Mesenchymal stem cell of the bone marrow (primary cell): Measurements from ENCODE around the genes PRKAG1 and C1QL4.

DNA sequence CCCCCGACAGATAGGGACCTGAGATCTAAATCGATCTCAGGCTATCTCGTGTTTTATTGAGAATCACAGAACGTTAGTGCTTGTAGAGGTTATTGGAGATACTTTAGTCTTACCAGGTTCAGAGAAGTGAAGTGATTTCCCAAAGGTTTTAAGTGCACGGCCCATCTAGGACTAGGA, 473 bp upstream of the SENP1 start:
- CAGE, long polyA plus RNA = no peak

DNA sequence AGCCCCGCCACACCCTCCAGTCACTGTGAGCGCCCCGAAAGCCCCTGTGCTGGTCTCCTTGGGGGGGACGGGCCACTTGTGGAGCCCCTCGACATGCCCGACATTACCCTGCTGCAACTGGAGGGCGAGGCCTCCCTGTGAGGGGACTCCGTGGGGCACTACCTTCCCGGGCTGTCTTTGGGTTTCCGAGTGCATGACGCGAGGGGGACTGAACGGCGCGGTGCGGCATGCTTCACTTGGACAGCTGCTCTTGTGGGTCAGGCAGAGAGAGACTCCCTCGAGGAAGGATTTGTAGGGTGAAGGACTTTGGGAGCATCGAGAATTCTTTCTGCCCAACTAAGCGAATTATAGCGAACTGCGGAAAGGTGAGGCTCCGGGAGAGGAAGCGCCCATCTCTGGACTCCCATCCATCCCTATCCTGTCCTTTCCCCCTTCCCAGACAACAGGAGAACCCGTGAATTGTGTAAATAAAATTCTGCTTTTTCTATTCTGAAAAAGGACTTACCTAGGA, 1.2 kb downstream of the CCDC184 start:
- CAGE, long polyA plus RNA = no peak

DNA sequence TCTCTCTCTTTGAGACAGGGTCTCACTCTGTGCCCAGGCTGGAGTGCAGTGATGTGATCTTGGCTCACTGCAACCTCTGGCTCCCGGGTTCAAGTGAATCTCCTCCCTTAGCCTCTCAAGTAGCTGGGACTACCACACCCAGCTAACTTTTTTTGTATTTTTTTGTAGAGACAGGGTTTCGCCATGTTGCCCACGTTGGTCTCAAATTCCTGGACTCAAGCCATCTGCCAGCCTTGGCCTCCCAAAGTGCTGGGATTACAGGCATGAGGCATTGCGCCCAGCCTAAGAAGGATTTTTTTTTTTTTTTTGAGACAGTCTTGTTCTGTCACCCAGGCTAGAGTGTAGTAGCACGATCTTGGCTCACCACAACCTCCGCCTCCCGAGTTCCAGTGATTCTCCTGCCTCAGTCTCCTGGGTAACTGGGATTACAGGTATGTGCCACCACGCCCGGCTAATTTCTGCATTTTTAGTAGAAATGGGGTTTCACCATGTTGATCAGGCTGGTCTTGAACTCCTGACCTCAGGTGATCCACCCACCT, 7.2 kb downstream of the C12orf54 start:
- CAGE, long polyA plus RNA = no peak

DNA sequence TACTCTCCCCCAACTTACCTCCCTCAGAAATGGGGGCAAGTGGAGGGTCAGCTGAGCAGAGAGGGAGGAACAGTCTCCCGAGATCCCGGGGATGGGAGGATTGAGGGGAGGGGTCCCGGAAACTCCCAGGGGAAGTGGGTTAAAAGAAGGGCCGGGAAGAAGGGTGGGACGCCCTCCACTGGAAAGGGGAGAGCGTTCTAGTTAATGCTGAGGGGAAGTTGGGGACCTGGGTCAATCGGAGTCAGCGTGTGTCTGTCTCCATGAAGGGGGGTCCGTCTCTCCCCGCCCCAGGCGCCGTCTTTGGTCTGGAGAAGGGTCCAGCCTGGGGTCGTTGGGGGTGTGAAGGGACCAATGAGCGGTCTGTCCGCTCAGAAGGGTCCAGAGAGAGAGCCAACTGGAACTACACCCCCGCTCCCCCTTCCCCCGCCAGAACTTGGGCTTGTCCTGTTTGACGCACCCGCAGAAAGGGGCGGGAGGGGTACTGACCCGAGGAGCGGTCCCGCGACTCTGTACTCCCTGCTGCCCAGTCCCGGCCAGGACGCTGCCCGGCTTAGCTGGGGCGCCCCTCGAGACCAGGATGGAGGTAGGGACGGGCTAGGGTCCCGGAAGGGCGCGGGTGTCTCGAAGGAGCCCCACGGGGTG, 4.2 kb upstream of the CACNB3 start:
- CAGE, long polyA plus RNA = no peak

DNA sequence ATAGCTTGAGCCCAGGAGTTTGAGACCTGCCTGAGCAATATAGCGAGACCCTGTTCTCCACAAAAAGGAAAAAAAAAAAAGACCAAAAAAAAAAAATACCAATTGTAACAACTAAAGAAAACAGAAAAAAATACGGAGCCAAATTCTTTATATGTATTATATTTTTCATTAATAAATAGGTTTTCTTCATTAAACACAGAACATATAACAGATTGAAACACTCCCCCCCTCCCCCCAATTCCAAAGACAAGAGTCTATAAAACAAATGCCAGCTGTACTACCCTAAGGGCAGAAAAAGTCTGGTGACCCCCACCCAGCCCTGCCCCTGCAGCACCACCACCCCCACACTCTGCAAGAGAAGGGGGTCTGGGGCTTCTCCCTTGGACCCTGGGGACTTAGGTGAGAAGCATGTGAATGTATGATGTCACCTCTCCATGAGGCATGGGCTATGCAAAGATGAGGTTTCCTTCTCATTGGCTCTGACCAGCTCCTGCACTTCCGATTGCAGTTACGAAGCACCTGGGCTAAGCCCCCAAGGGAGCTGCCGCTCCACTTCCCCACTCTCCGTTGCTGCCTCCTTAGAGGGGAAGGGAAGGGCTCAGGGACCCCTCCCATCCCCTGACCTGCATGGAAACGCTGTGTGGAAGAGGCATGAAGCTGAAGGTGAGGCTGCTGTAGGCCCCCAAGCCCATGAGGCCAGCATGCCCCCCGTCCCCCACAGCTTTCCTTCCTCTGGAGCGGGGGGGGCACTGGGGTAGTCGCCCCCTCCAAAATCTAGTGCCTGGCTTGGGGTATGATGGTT, 5.2 kb upstream of the DDX23 start:
- CAGE, long polyA plus RNA = no peak

- CAGE, long polyA plus RNA = no peak
Measured at GRCh38 chr12:48933750-48934614, 8.7 kb upstream of the FKBP11 start.

- CAGE, long polyA plus RNA = no peak
Measured at GRCh38 chr12:48977190-48977707, 873 bp upstream of the WNT1 start.

- CAGE, long polyA plus RNA = no peak
Measured at GRCh38 chr12:48996582-48997730, 2.2 kb downstream of the DDN start.

GRCh38 chr12:49002236-49002652, 3.1 kb upstream of the DDN start:
- CAGE, long polyA plus RNA = no peak

DNA sequence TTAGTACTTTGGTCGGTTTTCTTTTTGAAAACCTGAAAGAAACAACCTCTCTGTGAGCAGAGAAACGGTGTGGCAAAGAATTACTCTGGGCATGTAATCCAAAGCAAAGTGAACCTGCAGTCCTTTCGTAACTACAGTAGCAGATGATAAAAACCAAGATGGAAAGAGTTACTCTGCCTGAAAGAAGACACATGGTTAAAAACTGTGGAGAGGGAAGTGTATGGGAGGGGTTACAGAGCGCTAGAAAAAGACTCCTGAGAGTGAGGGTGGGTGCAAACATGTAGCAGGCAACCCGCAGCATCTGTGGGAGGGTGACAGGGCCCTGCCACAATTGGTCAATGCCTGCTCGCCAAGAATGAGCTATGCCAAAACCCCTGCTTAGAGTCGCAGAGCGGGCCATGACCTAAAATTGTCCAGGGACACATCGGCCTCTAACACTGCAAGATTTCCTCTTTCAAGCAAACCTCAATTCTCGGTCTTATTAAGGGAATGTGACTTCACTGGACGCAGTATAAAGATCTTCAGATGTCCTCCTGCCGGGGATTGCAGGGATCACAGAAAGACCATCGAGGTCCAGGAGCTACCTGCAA, 731 bp downstream of the PRKAG1 start:
- CAGE, long polyA plus RNA = no peak

DNA sequence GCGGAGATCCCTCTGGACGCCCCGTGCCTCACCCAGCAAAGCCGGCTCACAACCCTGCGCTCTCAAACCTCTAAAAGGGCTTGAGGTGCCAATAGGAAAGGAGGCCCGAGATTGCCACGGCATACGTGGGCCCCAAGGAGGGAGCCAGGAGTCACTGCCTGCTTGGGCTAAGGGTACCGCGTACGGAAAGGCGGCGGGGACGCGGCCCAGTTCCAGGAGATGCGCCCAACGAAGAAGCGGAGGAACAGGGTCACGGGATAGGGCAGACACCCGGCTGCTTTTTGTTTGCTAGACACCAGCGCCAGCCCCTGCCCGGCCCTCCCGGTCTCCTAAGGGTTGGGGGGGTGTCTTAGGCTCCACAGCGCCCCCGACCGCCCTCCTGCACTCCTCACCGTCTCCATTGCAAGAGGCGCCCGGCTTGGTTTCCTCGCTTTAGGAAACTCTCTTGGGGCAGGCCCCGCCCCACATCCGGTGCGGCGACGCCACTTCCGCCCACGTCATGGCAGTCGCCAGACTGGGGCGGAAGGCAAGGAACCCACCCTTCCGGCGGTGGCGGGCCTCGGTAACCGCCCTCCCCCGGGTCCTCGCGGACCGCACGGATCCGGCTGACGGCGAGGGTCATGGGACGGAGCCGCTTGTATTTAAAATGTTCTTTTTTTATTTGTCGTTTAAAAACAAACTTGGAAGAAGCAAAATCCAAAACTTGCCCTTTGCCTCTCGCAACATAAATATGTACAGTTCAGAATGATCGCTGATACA, at the start of gene PRKAG1:
Gene PRKAG1, minus strand, starts transcription at position 437 of the 759 bp plus-strand sequence.
- CAGE, long polyA plus RNA = no peak

GRCh38 chr12:49019495-49020297, 1.1 kb upstream of the PRKAG1 start:
- CAGE, long polyA plus RNA = no peak

DNA sequence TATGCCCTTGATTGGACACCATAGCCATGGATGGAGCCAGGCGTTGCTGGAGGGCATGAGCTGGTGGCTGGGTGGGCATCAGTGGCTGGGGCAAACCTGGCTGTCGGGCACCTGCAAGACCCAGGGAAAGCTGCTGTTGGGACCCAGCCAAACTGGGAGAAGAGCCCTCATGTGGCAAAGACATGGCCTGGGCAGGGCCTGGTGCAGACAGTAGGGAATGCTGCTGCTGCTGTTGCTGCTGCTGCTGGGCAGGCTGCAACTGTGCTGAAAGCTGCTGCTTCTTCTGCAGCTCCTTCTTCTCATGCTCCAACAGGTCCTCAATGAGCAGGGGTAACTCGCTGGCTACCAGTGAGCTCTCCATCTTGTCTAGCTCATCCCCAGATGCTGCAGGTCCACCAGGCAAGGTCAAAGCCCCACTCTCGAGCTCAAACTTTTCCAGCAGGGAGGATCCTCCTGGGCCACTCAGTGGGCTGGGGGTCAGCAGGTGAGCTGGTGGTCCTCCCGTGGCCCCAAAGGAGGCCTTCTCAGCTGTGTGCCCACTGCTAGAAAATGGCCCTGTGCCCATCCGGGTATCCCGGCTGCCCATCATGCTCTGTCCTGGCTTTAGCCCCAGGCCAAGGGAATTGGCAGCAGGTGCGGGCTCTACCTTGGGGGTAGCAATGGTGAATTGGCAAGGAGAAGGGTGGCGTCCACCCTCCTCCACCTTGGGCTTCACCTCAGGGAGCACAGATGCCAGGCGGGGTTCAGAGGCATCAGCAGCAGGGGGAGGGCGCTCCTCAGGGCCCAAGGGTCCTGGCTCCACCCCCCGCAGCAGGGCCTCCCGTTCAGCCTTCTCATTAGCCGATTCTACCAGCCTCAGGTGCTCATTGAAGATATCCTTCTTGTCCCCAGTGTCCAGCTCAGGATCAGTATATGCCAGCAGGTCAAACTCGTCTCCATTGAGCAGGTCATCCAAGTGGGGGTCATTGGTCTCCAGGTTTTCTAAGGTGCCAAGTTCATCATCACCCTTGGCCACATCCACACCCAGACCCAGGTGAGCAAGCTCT, 19.0 kb upstream of the PRKAG1 start:
- CAGE, long polyA plus RNA = no peak

DNA sequence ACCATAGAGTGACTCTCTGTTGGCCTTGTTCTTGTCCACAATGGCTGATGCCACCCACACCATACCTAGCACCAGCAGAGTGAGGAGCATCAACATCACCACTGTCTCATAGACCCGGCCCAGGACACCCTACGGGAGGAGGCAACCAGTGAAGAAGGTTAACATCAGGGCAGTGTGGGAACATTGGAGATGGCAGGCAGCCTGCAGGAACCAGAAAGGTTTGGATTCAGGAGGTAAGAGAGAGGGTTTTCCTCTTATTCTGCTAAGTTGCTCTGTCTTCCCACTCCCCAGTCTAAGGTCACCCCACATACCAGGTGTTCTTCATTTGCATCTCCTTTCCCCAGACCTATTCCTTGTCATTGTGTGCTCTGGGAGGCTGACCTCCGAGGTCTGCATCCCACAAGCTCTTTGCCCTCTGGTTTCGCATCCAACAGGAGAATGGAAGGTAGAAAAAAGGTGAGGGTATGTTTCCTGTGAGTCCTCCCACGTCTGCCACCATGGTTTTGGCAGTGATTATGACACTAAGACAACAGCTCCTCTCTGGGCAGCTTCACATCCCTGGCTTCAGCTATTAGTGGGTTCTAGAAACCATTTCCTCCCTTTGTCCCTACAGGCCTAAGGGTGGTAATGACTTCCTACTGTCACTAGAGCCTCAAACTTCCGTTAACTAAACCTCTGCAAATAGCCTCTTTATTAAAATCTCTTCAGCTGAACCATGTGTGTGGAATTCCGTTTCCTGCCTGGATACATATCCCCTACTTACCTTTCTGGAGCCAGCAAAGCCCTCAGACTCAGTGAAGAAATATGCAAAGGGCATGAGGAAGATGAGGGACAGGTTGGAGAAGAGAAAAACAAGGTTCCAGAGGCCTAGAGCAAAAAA, 6.7 kb downstream of the LMBR1L start:
- CAGE, long polyA plus RNA = no peak

GRCh38 chr12:49126672-49127601, 4.3 kb downstream of the TUBA1B start:
- CAGE, long polyA plus RNA = no peak

GRCh38 chr12:49232701-49233641, 31.9 kb upstream of the TUBA1C start:
- CAGE, long polyA plus RNA = no peak

- CAGE, long polyA plus RNA = no peak
Measured at GRCh38 chr12:49295435-49295991, 566 bp downstream of the PRPH start.

- CAGE, long polyA plus RNA = no peak
Measured at GRCh38 chr12:49337087-49337535, at the start of gene C1QL4. TSS of gene C1QL4 (minus strand) at chr12:49337188.

GRCh38 chr12:49347093-49347276, 297 bp downstream of the DNAJC22 start:
- CAGE, long polyA plus RNA = no peak

DNA sequence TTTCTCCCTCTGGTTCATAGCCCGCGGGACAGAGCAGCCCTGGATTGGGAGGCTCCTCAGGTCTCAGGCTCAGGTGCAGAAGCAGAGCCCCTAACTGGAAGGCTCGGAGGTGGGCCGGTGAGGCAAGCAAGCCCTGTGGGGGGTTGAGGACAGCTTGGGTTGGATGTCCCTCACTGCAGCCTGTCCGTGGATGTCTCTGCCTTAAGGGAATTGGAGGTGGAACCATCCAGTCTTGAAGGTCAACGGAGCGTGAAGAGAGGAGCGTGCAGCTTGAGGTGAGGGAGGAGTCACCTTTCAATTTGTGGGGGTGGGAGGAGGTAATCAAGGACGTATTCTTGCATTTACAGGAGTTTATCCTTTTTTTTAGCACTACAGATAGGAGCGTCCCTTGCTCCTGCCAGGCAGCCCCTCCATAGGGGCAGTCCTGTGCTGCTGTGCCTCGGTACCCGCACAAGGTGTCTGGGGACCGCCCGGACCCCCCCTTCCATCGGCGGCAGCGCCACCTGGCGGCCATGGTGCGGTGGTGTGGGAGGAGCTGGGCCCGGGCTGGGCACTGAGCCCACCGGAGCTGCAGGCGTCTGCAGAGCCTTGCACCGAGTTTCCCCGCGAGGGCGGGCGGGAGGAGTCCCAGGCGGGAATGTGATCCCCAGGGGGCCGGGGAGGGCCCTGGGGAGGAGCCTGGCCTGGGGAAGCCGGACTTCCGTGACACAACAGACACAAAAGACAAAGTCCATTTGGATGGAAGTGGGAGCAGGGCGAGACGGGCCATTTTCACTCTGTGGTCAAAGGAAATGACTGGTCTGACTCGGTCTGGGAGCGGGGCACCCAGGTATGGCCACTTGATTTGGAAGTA, 815 bp downstream of the DNAJC22 start:
- CAGE, long polyA plus RNA = no peak